ENCODE measurements around a stretch of chr6.

GRCh38 chr6:15266730-15267339 lies 21.0 kb downstream of the JARID2 start:
- PRO-cap: no peak

DNA sequence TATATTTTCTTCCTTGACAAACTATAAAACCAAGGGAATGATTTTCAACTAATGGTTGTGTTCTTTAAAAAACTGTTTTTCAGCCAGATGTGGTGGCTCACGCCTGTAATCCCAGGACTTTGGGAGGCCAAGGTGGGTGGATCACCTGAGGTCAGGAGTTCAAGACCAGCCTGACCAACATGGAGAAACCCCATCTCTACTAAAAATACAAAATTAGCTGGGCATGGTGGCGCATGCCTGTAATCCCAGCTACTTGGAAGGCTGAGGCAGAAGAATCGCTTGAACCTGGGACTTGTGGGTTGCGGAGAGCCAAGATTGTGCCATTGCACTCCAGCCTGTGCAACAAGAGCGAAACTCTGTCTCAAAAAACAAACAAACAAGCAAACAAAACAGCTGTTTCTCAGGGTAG lies 27.5 kb downstream of the JARID2 start:
- PRO-cap: no peak

- PRO-cap: no peak
Measured at GRCh38 chr6:15274677-15275379, 29.0 kb downstream of the JARID2 start.

GRCh38 chr6:15364121-15364969 lies 118.5 kb downstream of the JARID2 start:
- PRO-cap: no peak

- PRO-cap: no peak
Measured at GRCh38 chr6:15399788-15400580, 154.1 kb downstream of the JARID2 start.

- PRO-cap: bidirectional peak, plus-strand start at chr6:15432010, minus-strand start at chr6:15431805
Measured at GRCh38 chr6:15431898-15432480, 186.1 kb downstream of the JARID2 start.

GRCh38 chr6:15473404-15474293 lies 189.2 kb downstream of the DTNBP1 start:
- PRO-cap: no peak

- PRO-cap: no peak
Measured at GRCh38 chr6:15476737-15477511, 185.9 kb downstream of the DTNBP1 start.

DNA sequence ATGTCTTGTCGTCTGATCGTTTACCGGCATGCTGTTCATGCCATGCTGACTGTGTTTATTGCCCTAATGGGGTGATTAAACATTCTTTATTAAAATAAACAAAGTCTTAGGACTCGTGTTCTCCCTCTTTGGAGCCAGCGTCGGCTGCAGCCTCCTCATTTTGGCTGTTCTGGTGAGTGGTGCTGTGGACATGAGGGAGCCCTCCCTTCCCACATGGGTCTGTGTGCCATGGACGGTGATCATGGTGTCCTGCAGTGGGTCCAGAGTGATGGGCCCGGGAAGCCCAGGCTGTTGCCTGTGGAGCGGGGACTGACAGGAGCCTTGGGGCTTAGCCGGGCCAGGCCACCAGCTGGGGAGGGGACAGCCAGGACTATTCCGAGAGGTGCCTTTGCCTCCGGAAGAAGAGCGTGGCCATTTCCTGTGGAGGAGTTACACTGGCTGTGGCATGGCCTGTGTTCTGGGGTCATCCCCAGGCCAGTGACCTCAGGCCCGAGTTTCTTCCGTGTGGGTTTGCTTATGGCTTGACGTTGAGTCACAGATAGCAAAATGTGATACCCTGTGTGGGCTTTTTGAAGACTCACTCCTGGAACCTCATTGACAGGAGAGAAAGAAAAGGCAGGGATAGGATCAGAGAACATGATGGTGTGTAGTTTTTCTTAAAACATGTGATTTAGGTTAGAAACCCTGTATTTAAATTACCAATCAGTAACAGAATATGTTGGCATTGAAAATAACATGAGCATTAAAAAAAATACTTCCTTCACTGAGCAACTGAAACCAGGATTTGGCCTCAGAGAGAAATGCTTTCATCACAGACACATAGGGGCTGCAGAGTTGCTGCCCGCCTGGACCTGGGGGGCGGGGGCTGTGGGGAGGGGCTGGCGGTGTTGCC lies 153.3 kb downstream of the DTNBP1 start:
- PRO-cap: no peak

DNA sequence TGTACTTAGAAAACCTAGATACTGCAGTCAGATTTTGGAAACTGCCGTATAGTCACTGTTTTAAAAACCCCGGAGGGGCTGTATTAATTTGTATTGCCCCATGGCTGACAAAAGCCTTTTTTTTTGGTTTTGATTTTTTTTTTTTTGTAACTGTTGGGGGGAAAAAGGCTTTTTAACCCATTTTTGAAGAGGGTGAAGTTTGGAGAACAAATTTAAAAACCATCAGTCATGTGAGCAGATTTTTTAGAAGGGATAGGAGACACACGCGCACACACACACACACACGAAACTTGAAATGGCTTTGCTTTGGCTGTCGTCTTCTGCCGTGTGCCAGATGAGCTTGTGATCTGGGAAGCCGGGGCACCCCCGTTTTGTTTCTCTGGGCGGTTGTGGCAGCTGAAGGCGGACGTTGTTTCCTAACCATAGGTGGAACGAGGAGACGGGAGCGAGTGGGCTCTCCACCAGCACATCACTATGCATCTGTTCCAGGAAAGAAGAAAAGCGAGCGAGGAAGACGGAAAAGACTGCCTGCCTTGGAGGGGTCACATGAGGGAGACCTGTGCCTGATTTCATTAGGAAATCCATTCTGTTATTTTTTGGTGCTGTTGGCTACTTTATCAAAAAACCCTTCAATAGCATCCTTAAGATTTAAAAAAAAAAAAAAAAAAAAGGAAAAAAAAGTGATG lies 142.3 kb downstream of the DTNBP1 start:
- PRO-cap: no peak

- PRO-cap: no peak
Measured at GRCh38 chr6:15577706-15578301, 85.0 kb downstream of the DTNBP1 start.

DNA sequence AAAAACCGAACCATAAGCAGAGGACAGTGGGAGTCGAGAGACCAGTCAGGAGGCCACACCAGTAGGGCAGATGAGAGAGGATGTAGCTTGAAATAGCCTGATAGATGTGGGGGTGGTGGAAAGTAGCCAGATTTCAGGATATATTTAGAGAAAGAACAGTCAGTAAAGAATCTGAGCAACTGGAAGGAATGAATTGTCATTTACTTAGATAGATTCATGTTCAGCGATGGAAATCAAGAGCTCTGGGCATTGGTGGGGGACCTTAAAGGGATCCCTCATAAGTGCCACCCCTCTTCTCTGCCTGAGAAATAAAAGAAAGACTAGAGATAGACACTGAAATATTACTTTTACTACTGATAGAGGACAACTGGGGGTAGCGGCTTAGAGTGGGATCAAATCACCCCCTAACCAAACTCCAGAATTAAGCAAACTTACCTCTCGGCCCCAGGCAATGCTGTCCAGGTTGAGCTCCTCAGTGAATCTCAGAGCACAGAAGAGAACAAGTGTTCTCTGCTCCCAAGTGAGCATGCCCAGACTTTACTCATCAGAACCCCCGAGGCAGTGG lies 133.7 kb upstream of the DTNBP1 start:
- PRO-cap: no peak

DNA sequence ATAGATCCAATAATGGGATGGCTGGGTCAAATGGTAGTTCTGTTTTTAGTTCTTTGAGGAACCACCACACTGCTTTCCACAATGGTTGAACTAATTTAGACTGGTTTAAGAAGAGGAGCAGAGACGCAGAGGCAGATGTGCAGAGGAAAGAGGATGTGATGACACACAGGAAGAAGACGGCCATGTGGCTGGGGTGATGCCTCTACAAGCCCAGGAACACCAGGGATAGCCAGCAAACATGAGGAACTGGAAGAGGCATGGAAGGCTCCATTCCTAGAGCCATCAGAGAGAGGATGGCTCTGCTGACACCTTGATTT lies 218.3 kb upstream of the DTNBP1 start:
- PRO-cap: no peak

GRCh38 chr6:15900991-15902171 lies 227.5 kb upstream of the MYLIP start:
- PRO-cap: no peak

- PRO-cap: no peak
Measured at GRCh38 chr6:15905511-15906606, 223.0 kb upstream of the MYLIP start.

GRCh38 chr6:15949383-15949818 lies 179.5 kb upstream of the MYLIP start:
- PRO-cap: no peak

DNA sequence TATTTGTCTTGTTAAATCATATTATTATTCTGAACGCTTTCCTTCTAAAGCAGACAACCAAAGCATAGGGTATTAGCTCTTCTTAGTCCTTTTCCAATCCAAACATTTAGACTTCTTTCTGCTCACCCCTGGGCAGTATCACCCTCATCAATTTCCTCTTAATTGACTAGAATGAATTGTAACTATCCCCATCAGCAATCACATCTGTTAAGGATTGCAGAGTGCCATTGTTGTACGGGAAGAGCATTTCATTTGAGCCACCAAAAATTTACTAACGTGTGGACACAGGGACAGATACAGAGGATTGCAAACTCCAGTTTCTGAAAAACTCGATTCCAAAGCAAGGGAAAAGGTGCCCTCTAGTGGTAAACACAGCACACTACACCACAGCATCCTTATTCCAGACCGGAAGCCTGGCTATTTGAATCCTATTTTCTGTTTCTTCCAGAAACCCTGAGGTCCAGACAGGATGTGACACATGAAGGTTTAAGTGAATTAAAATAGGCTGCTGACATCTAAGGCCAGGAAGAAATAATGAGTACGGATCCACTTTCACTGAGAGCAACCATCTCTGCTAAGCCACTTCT lies 31.9 kb upstream of the GMPR start:
- PRO-cap: no peak

GRCh38 chr6:16244481-16245499 lies 6.4 kb downstream of the GMPR start:
- PRO-cap: no peak

- PRO-cap: no peak
Measured at GRCh38 chr6:16249776-16250166, 11.4 kb downstream of the GMPR start.

- PRO-cap: no peak
Measured at GRCh38 chr6:16416660-16417079, 178.3 kb downstream of the GMPR start.

Data from endodermal cell (in vitro differentiated cells).